GM23248 (cell line): ENCODE measurements around a stretch of chr10.

- RAMPAGE, long total RNA = no peak
These were observed 604 bp downstream of the TFAM start for GRCh38 chr10:58385818-58386209.

DNA sequence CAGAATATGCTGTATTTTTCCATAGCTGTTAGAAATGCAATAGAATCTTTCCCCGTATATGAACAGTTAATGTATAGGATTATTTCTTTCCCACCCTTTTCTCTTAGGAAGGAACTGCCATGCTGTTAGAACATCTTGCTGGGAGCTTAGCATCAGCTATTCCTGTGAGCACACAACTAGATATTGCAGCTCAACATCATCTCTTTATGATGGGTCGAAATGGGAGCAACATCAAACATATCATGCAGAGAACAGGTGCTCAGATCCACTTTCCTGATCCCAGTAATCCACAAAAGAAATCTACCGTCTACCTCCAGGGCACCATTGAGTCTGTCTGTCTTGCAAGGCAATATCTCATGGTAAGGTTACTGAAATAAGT is 276.9 kb downstream of the BICC1 start:
- RAMPAGE, long total RNA = no peak

DNA sequence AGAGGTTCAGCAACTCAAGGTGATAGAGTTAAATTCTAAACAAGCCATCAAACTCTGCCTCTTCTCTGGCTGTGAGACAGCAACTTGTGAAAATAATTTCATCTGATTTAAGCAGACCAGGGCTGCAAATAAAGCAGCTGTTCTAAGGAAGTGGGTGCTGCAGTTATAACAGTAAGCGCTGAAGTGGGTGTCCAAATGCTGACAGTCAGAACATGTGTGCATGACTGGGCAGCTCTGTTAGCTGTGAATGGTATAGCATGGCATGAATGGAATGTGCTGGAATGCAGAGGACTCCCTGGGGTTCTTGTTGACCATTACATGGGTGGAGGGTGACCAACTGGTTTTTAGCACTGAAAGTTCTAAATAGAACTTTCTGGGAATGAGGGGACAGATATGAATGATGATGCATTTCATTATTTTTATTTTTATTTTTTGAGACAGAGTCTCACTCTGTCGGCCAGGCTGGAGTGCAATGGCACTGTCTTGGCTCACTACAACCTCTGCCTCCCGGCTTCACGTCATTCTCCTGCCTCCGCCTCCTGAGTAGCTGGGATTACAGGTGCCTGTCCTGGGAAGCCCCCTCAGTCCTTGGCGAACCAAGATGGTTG is 319.9 kb upstream of the PHYHIPL start:
- RAMPAGE, long total RNA = no peak

DNA sequence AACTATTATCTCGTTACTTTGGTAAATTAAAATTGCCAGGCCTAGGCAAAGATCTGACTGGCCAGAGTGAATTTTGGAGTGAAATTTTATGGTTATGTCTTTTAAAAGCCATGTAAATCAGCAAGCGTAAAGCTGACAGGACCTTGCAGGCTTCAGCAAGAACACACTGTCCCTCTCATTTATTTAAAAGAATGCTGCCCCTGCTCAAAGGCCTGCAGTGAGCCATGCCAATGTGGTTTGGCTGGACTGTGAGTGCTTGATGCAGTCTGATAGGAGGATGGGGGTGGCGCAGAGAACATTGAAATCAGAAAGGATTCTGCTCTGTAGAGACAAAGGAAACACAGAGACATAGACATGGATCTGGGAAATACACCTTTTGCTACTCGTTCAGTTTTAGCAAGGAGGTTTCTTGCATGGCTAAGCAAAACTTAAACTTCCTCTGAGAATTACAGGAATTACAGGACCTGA is 177.1 kb upstream of the PHYHIPL start:
- RAMPAGE, long total RNA = no peak

GRCh38 chr10:59137797-59138383 is 38.6 kb upstream of the PHYHIPL start:
- RAMPAGE, long total RNA = no peak

GRCh38 chr10:59177077-59177425 is 608 bp downstream of the PHYHIPL start:
- RAMPAGE, long total RNA = no peak

- RAMPAGE, long total RNA = no peak
These were observed 10.8 kb downstream of the SLC16A9 start for GRCh38 chr10:59698859-59699336.

GRCh38 chr10:59709195-59709458 is 523 bp downstream of the SLC16A9 start:
- RAMPAGE, long total RNA = no peak

DNA sequence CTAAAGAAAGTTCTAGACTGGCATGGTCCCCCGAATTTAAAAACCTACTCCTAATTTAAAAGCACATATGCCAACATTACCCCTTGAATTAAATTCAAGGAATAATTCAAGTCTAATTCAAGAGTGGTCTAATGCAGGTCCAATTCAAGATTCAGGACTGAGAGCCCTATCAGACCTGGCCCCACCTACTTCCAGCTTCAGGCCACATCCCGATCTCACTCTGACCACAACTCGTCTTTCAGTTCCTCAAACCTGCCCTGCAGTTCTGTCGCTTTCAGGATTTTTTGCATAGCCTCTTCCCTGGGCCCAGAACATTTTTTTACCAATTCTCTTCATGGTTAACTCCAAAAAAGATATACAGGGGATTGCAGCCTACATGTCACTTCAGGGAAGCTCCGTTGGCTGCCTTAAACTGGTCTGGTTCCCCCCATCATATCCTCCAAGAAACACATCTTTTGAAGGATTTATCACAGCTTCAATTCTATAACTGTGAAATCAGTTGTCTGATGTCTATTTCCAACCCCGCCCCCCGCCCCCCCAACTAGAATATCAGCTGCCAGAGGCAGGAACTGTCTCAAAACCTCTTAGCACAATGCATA is 20.9 kb downstream of the CCDC6 start:
- RAMPAGE, long total RNA = no peak

GRCh38 chr10:59897758-59898291 is 8.5 kb downstream of the CCDC6 start:
- RAMPAGE, long total RNA = no peak

GRCh38 chr10:59903814-59904399 is 2.4 kb downstream of the CCDC6 start:
- RAMPAGE, long total RNA = no peak

GRCh38 chr10:59905926-59906088 is 549 bp downstream of the CCDC6 start:
- RAMPAGE, long total RNA = no peak

DNA sequence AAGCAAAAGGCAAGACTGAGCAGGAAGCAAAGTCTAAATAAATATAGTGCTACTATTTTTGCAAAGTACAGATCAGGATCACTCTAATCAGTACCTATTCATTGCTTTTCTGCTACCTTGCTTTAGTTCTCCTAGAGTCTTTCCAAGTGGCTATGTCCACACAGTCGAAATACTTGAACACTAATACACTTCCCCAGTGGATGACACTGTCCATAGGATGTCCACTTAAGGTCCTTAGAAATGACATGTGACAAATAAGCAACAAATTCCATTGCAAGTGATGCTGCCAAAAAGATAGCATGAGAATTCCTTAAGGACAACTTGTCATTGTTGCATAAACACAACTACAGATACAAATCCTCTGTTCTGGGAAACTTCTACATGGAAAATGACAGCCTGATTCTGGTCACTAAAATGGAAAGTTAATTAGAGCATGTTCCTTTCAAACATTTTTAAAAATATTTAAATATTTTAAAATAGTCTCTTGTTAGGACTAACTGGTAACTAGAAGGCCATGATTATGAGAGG is 93.6 kb downstream of the ANK3 start:
- RAMPAGE, long total RNA = no peak

GRCh38 chr10:60481145-60481602 is 91.5 kb upstream of the ANK3 start:
- RAMPAGE, long total RNA = no peak

- RAMPAGE, long total RNA = no peak
These were observed 100.8 kb upstream of the ANK3 start for GRCh38 chr10:60490493-60490833.

DNA sequence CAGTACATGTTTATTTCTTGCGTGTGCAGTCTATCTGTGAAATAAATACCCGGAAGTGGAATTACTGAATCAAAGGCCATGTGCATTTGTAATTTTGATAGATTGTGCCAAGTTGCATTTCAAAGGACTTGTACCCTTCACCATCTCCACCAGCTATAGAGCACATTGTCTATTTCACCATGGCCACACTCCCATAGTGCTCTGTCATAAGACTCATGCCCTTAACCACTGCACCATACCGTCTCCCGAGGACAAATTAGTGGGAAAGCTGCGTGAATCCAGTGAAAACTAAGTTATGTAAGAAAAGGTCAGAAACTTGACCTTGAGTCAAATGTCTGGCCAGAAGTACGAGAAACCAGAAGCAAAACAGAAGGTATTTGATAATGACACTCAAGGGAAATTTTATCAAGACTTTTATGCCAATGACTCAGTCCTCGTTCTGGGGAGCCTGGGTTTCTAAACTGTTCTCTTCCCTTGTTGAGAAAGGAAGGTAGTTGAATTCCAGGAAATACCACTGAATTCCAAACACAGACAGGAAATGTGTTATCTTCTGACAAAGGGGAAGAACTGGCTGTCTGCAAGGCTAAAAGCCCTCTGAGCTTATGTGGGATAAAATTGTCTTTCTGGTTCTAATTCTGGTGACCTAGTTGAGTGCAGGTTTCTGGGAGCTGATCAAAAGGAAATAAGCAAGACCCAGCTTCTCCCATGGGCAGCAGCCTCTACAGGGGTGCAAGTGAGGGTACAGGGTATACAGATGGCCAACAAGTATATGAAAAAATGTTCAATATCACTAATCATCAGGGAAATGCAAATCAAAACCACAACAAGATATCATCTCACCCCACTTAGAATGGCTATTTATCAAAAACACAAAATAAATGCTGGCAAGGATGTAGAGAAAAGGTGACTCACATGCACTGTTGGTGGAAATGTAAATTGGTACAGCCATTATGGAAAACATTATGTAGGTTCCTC is 49.7 kb downstream of the CDK1 start:
- RAMPAGE, long total RNA = no peak

- RAMPAGE, long total RNA = no peak
These were observed 73.9 kb downstream of the RHOBTB1 start for GRCh38 chr10:60869655-60870885.

DNA sequence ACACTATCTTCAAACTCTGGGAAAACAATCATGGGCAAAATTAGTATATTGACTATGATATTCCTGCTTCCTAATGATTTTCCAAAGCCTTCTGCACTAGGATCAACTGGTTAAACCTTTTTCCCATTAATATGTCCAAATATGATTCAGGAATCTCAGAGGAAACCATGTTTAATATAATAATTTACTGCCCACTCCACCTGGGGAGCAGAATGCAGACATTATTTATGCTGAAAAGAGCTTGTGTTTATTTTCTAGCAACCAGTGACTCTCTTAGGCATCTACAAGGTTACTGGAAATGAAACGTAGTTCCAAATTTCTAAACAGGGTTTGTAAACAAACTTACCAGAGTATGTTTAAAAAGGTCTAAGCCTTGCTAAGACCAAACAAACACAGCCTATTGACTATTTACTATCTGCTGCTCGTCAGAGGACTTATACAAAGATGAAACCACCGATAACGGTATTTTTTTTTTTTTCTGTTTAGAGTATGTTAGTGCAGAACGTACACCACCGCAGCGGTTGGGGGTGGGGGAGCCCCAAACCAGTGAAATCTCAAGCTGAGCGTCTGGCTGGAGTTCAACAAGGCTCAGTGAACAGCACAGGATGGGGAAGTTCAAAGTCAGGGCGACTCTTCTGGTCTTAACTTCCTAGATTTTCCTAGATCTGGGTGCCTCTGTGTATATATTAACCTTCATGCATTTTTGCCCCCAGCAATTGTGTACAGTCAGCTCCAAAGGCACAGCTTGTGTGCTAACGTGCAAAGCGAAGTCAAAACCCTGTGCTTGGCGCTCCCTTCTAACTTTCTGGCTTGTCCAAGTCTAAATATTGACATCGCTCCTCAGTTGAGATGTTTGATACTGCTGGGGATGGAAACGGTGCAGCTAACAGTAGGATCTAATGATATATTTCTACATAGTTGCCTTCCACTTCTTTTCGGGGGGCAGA is 1.3 kb downstream of the RHOBTB1 start:
- RAMPAGE, long total RNA = no peak

GRCh38 chr10:61779869-61780966 is 117.5 kb downstream of the CABCOCO1 start:
- RAMPAGE, long total RNA = no peak

GRCh38 chr10:62037080-62037658 is 135.7 kb downstream of the ARID5B start:
- RAMPAGE, long total RNA = no peak